ENCODE results near the genes C1R and GDF3.

- PRO-cap, result no peak
- RAMPAGE, long total RNA, result no peak
- RRBS, result no CpG with 5 or more reads among the region's 7 CpGs
These were observed 1.8 kb downstream of the PTPN6 start for GRCh38 chr12:6953048-6953321.

DNA sequence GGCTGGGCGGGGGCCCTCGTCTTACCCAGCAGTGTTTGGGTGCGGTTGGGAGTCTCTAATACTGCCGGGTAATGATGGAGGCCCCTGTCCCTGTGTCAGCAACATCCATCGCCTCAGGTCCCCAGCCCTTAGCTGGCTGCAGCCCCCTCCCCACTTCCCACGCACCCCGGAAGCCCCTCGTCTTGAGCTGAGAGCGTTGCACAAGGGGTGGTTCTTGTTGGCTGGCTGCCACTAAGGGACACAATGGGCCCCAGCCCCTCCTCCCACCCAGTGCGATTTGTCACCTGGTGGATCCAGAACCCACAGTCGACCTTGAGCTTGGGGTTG is 6.8 kb downstream of the PHB2 start:
- PRO-cap, result no peak
- RAMPAGE, long total RNA, result no peak
- RRBS, result 43% methylated on average over 3 of the region's 11 CpGs

DNA sequence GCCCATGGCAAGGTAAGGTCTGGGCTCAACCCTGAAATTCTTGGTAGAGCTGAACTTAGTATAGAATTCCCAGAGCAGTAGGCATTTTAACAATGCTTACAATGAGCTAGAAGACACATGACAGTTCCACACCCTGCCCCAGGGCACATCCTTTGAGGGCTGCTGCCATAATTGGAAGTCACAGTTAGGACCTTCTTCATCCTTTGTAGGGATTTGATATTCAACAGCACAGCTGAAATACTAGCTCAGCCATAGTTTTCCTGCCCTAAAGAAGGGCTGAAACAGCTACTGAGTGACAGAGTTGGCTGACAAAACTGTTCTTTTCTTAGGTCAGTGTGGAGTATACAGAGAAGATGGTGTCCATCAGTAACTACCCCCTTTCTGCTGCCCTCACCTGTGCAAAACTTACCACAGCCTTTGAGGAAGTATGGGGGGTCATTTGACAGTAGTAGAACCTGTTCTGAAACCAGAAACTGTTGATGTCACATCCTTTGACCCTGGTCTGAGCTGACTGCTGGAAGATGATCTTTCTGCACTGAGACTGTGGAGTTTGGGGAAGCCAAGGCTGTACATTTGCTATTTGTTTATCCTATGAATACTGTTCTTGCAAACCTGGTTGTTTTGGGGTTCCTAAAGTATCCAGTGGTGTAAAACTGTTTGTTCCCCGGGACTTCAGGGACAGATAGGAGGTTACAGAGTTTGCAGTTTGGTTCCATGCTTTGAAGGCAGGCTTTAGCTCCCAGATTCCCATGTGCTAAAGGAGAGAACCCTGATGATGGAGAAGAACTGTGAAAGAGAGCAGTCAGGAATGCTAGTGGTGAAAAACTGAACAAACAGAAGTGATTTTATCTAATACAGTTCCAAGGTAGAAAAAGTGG is 4.9 kb downstream of the EMG1 start:
- PRO-cap, result no peak
- RAMPAGE, long total RNA, result no peak
- RRBS, result no CpG with 5 or more reads among the region's 1 CpG

GRCh38 chr12:7038001-7038646 is 19.8 kb upstream of the LPCAT3 start:
- PRO-cap, result no peak
- RAMPAGE, long total RNA, result no peak
- RRBS, result no CpG with 5 or more reads among the region's 23 CpGs

DNA sequence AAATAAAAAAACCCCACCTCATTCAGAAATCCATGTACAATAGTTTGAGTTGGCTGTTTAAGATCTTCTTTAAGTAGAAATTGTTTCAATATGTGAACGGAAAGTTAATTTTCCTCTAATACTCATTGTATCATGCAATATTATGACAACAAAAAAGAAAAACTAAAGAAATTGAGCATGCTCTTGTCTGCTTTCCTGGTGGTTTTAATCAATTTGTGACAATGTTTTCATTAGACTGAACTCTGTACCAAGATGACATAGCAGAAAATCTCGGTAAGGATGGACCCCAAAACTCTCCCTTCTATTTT is 11.1 kb downstream of the C1S start:
- PRO-cap, result no peak
- RAMPAGE, long total RNA, result no peak
- RRBS, result no CpG with 5 or more reads among the region's 2 CpGs

- PRO-cap, result no peak
- RAMPAGE, long total RNA, result no peak
- RRBS, result no CpG with 5 or more reads among the region's 7 CpGs
These were observed 11.5 kb downstream of the C1S start for GRCh38 chr12:7071943-7072529.

- PRO-cap, result no peak
- RAMPAGE, long total RNA, result no peak
- RRBS, result no CpG with 5 or more reads among the region's 9 CpGs
These were observed 1.5 kb downstream of the C1R start for GRCh38 chr12:7090693-7091259.

DNA sequence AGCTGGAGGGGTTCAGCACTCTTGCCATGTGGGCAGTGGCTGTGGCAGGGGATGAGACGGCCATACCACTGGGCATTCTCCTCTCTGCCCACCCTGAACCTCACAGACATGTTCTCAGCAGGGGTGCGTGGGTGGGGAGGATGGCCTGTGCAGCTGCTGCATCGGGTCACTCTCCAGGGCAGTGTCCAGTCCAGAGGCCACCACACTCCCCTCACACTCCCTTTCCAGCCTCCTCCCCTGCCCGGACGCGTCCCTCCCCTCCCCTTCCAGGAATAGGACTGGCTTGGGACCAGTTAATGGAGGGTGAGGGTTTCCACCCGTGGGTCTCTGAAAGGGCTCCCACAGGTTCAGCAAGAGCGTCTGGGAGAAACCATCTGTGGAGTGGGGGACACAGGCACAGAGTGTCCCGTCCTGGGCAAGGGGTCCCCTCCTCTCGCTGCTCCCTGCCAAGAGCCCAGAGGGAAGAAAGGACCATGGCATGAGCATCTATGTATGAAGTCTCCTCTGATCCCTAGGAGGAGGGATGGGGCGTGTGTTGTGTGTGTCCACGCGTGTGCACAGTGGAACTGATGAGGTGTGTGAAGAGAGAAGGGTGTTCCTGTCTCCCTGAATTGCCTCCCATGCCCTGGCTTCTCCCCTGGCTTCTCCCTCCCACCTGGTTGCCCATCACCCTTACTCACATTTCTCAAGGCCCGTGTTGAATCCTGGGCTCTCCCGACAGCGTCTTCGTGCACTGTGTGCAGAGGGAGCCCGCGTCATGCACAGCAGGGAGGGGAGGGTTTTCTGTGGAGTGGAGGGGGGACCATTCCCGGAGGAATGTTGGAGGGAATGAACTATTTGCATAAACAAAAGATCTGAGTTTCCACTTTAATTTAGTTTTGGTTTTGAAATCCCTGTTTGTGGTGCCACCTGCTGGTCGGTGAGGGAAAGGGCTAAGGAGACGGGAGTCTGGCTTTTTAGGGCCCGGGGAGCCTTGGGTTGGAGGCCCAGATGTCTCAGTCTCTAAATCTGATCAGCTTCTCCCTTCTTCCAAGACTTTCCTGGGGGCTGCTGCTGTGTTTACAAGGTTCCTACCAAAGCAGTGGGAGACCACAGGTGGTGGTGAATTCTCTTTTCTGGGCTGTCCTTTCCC is at the start of gene C1R:
Gene C1R, minus strand, starts transcription at position 739 of the 1,132 bp plus-strand sequence.
- PRO-cap, result no peak
- RAMPAGE, long total RNA, result no peak
- RRBS, result no CpG with 5 or more reads among the region's 23 CpGs

DNA sequence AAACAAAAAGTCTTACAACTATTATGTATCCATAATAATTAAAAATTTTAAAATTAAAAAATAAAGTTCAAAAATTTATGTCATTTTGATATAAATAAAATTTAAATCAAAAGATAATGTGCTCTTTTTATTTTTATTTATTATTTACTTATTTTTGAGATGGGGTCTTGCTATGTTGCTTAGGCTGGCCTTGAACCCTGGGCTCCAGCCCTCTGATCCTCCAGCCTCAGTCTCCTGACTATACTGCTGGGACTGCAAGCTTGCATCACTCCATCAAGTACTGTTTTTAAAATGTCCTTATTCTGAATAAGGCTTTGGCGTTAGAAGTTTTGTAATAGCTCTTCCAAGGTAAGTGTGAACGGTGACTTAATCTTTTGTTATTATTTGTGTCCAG is 1.5 kb downstream of the C1RL start:
- PRO-cap, result no peak
- RAMPAGE, long total RNA, result no peak
- RRBS, result no CpG with 5 or more reads among the region's 2 CpGs

- PRO-cap, result no peak
- RAMPAGE, long total RNA, result no peak
- RRBS, result no CpG with 5 or more reads among the region's 23 CpGs
These were observed 26.7 kb upstream of the PEX5 start for GRCh38 chr12:7162712-7163256.

GRCh38 chr12:7373335-7373728 is 69.5 kb downstream of the ACSM4 start:
- PRO-cap, result no peak
- RAMPAGE, long total RNA, result no peak
- RRBS, result no CpG with 5 or more reads among the region's 6 CpGs

DNA sequence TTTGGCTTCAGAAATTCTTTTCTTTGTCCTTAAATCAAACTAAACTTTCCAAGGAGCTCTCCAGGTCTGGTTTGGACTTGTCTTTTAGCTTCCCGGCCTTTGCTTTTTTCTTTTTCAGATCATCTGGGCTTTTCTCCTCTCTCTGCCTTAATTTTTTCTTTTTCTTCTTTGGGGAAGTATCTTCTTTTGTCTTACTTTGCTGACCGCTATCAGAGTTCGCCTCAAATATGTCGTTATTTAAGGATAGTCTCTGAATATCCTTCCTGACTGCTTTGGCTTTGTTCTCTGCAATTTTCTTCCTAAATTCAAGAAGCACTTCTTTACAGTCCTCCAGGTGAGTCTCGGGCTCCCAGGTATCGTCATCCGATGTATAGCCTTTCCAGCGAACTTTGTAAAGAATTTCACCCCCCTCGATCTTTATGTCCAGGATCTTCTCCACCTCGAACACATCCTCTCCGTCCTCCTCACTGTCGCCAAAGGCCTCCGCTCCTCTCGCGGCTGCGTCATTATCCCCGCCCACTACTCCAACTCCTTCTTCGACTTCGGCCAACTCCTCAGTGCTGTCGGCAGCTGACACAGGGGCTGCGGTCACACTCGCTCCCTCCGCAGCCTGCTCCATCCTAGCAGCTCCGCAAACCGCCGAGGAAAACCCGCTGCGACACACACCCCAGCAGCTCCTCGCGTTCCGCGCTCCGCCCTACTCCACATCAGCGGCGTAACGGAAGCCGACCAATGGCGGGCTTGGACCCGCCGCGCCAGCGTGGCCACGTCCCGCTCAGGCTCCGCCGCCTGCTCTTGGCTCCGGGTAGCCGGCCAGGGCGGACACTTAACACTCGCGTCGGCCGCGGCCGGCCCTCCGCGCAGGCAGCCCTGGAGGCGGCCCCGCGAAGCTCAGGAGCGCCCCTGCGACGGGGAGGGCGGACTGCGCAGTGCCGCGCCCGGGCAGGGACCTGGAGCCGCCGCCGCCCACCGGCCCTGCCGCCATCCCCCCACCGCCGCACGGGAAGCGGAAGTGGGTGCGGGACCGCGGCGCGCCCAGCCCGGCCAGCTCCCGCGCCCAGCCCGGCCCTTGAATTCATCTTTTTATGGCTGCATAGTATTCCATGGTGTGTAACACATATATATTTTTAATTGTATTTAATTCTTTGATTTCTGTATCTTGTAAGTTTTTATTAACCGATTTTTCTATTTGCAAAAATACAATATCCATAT is 4.2 kb downstream of the CD163L1 start:
- PRO-cap, result no peak
- RAMPAGE, long total RNA, result no peak
- RRBS, result 9% methylated on average over 17 of the region's 87 CpGs

GRCh38 chr12:7512651-7512955 is 9.0 kb upstream of the CD163 start:
- PRO-cap, result no peak
- RAMPAGE, long total RNA, result no peak
- RRBS, result no CpG with 5 or more reads among the region's 2 CpGs

DNA sequence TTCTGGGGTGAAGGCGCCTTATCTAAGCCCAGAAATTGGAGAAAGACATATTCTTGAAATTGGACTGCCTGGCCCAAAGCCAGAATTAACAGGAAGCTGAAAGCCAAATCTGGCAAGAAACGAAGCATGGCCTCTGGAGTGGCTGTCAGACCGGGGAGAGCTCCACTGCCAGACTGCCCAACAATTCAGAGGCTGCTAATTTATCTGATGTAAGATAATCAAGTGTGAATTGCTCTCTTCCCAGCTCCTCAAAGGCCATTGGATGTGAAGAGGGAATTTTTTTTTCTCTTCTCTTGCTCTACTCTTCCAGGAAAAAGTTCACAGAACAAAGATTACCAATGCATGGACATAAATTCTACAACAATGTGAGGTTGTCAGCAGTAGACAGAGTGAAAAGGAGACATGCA is at the start of gene GDF3:
Gene GDF3, minus strand, starts transcription at position 175 of the 407 bp plus-strand sequence.
- PRO-cap, result no peak
- RAMPAGE, long total RNA, result no peak
- RRBS, result no CpG with 5 or more reads among the region's 3 CpGs

GRCh38 chr12:7787440-7788023 is 1.7 kb upstream of the NANOG start:
- PRO-cap, result no peak
- RAMPAGE, long total RNA, result no peak
- RRBS, result no CpG with 5 or more reads among the region's 12 CpGs

DNA sequence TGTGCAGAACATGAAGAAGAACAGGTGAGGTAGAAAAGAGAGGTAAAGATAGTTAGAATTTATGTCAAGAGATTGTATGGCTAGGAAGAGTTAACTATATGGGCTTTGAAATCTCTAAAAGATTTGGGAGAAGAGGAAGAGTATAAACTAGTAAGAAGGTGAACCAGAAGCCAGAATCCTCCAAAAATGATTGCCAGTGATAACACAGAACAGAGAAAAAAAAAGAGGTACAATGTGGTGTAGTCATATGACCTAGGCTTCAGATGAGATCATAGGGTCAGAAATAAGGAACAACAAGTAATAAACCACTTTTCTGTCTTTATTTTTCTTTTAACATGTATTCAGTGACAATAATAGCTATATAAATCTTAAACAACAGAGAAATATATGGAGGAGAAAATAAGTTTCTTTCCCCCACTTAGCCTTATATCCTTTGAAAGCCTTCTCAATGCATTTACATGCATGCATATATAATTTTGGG is 2.0 kb upstream of the NECAP1 start:
- PRO-cap, result no peak
- RAMPAGE, long total RNA, result no peak

- PRO-cap, result no peak
- RAMPAGE, long total RNA, result no peak
- RRBS, result no CpG with 5 or more reads among the region's 3 CpGs
These were observed 470 bp downstream of the CLEC4E start for GRCh38 chr12:8540167-8540702.

GRCh38 chr12:8680993-8682048 is 16.5 kb upstream of the RIMKLB start:
- PRO-cap, result no peak
- RAMPAGE, long total RNA, result no peak
- RRBS, result 8% methylated on average over 2 of the region's 14 CpGs

GRCh38 chr12:8780106-8780471 is 42.3 kb upstream of the A2ML1 start:
- PRO-cap, result no peak
- RAMPAGE, long total RNA, result no peak

- PRO-cap, result no peak
- RAMPAGE, long total RNA, result no peak
- RRBS, result no CpG with 5 or more reads among the region's 16 CpGs
These were observed 805 bp downstream of the A2ML1 start for GRCh38 chr12:8822981-8823870.